NT2/D1 (cell line): ENCODE data around the genes PTP4A2, TXLNA and RBBP4.

- RRBS, 2 experiments, result under 1 to 1% methylated on average over 26 to 28 of the region's 83 CpGs
Measured at GRCh38 chr1:31937990-31938479, at the start of gene PTP4A2. TSS of gene PTP4A2 (minus strand) at chr1:31938368.

GRCh38 chr1:32170606-32171771 is 8.5 kb upstream of the TXLNA start:
- RRBS, 2 experiments, result no CpG with 5 or more reads among the region's 14 CpGs

DNA sequence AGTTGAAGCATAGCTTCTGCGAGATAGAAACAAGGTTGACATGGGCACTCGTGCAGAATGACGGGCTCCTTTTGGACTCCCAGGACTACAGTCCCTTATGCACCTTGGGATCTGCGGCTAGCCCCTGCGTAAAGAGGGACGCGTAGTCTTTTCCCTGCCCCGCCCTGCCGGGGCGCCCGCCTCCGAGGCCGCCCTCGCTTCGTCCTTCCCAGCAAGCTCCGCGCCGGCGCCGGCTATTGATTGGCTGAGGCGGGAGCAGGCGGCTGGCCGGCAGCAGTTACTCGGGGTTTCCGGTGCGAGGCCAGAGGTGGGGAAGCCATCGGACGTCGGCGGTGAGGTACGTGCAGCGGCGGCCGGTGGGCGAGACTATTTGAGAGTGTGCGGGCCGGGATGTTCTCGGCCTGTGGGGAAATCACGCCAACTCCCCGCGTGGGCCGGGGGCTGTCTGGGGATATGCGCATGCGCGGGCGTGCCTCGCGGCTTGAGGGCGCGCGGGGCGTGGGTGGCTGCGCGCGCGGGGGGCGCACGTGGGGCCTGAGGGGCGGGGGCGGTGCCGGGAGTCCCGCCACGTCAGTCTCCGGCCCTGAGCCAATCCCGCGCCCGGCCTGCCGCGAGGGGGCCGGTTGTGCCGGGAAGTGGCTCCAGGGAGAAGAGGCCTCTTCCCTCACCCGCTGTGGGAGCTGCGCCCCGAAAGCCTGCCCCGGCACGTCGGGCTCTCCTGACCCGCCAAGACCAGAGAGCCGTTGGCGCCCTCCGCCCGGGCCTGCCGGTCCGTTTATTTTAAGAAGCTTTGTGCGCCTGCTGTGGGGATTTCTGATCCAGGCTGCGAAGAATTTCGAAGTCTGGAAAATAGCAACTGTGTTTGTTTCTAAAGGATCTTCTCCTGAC is at the start of gene TXLNA:
TSS of gene TXLNA (plus strand) at position 236 of the 888 bp plus-strand sequence.
- RRBS, 2 experiments, result under 1 to 1% methylated on average over 41 to 46 of the region's 87 CpGs

- RRBS, 2 experiments, result 8 to 11% methylated on average over 21 of the region's 39 CpGs
Measured at GRCh38 chr1:32205871-32207050, 790 bp downstream of the IQCC start.

DNA sequence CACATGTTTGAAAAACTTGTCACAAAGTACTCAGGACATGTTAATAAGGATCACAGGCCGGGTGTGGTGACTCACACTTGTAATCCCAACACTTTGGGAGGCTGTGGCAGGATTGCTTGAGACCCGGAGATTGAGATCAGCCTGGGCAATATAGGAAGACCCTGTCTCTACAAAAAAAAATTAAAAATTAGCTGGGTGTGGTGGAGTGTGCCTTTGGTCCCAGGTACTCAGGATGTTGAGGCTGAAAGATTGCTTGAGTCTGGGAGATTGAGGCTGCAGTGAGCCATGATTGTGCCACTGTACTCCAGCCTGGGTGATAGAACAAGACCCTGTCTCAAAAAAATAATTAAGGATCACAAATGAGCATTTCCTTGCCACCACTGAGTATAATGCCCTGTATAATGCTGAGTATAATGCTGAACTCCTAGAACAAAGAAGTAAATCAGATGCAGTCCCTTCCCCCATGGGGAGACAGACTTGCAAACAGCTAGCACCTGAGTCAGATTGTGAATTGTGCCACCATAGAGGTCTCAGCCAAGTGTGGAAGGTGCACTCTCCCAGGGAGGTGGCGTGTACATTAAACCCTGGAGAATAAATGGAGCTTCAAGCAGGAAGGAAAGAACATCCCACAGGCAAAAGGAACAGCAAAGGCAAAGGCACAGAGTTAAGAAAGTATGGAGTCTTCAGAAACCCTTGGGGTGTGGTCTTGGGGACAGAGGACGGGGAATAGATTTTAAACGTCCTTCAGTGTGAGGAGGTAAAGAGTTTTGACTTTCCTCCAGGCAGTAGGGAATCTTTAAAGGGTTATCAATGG is 5.4 kb downstream of the EIF3I start:
- RRBS, 2 experiments, result 89 to 93% methylated on average over 1 of the region's 5 CpGs

GRCh38 chr1:32257067-32257310 is 5.9 kb downstream of the LCK start:
- RRBS, 2 experiments, result no CpG with 5 or more reads among the region's 3 CpGs

DNA sequence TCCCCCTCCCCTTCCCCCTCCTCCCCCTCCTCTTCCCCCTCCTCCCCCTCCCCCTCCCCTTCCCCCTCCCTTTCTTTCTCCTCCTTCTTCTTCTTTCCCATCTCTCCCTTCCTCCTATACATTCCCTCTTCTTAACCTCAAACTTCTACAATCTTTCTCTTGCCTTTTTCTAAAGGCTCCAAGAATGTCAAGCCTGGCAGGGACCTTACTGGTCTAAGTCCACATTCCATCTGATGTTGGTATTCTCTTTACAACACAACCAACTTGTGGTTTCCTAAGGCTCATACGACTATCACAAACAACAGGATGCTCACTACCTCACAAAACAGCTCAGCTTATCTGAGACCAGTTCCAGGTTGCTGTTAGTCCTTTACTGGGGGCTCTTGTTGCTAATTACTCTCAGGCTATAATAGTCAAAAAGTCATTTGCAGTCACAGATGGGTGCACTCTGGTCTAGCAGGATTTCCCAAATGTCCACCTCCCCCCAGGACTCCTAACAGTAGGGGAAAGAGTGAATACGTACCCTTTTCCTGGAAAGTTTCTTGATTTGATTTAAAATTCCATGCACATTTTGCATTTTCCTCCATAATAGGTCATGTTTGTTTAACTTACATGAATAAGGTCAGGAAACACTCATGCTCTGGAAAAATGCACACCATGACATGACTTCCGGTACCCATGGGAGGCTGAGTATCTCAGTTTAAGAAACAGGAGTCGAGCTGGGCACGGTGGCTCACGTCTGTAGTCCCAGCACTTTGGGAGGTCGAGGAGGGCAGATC is 15.9 kb downstream of the LCK start:
- RRBS, 2 experiments, result no CpG with 5 or more reads among the region's 7 CpGs

DNA sequence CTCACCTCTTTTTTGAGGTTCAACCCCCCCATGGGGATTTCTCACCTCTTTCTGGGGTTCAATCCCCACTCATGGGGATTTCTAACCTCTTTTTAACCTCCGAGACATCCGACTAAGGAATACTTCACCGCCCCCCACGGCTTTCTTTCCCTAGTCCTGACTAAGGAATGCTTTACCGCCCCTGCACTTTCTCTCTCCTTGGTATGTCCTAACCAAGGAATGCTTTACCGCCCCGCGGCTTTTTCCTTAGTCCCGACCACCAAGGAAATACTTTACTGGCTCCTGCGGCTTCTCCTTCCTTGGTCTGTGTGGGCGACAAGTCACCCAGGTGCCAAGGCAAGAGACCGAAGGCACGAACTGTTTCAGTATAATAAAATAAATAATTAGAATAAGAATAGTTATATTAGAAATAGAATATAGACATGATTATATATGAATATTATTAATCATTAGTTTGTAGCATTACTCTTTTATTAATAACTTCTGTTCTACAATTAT is 16.9 kb upstream of the ZBTB8B start:
- RRBS, 2 experiments, result no CpG with 5 or more reads among the region's 13 CpGs

GRCh38 chr1:32611996-32612534 is 38.3 kb downstream of the ZBTB8OS start:
- RRBS, 2 experiments, result 46 to 60% methylated on average over 1 of the region's 34 CpGs

DNA sequence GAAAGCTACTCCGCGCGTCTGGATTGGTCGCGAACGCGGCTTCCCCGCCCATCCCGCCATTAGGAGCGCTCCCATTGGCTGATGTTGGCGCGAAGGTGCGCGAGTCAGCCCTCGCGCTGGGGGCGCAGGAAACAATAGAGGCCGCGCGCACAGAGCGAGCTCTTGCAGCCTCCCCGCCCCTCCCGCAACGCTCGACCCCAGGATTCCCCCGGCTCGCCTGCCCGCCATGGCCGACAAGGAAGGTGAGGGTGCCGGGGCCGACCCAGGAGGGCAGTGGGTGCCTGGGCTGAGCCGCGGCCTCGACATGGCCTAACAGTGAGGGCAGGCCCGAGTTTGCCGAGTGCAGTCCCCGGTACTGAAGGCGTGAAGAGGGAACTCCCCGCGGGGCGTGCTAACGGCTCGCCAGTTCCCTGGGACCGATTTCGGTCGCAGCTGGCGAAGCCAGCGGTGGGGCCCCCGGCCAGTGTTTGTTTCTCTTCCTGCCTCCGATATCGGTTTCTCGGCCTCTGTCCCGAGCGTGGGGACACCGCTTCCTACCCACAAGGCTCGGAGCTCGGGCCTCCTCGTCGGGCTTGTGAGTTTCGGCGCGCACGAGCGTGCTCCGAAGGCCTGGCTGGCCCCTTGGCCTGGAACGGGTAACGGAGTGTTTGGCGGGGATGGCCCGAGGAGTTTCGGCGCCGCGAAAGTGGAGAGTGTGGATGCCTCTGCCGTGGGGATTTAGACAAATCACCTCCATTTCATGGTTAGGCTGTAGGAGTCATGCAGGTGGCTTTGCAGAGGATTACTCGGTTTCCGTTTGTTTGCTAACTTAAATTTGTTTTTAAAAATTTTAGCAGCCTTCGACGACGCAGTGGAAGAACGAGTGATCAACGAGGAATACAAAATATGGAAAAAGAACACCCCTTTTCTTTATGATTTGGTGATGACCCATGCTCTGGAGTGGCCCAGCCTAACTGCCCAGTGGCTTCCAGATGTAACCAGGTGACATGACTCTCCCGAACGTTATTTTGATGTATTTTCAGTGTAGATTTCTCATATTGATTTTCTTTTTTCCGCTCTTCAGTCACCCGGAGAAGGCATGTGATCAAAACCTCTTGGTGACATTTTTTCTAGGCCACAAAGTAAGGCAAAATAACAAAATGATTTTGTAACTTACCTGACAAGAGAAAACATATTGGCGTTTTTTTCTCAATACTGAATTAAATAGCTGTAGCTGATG is at the start of gene RBBP4:
TSS of gene RBBP4 (plus strand) at position 128 of the 1,219 bp plus-strand sequence.
- RRBS, 2 experiments, result under 1 to 2% methylated on average over 17 of the region's 86 CpGs

DNA sequence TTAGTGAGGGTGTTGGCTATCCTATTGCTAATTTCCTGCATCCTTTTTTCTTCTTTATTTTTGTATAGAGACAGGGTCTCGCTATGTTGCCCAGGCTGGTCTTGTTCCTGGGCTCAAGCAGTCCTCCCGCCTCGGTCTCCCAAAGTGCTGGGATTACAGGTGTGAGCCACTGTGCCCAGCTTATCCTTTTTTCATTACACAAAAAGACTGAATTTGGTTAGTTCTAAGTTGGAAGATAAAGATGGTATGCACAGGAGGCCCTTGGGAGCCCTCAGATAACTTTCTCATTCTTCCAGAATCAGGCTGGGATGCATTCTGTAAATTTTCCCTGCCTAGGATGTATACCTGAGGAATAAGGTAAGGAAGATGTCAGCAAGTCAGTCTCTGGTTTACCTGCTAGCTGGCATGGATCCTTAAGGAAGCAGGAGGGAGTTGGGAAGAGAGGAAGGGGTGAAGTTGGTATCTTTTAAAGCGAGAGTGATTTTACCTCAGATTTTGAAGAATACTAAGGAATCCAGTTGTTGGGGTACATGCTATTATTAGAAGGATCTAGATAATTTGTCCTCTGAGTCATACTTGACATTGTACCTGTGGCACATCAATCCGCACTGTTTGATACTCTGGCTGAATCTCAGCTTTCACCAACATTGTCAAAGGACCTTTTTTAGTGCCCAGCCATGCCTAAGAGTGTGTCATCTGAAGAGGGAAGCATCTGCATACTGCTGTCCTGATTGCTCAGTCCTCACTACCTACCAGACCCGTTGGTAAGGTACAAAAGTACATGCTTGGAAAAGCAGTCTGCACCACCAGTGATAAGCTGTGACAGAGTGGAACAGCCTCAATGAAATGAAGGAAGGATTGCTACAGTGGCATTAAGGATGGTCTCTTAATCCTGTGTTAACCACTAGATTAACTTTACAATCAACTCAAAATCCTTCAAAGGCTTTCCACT is 17.3 kb downstream of the SYNC start:
- RRBS, 2 experiments, result no CpG with 5 or more reads among the region's 6 CpGs

DNA sequence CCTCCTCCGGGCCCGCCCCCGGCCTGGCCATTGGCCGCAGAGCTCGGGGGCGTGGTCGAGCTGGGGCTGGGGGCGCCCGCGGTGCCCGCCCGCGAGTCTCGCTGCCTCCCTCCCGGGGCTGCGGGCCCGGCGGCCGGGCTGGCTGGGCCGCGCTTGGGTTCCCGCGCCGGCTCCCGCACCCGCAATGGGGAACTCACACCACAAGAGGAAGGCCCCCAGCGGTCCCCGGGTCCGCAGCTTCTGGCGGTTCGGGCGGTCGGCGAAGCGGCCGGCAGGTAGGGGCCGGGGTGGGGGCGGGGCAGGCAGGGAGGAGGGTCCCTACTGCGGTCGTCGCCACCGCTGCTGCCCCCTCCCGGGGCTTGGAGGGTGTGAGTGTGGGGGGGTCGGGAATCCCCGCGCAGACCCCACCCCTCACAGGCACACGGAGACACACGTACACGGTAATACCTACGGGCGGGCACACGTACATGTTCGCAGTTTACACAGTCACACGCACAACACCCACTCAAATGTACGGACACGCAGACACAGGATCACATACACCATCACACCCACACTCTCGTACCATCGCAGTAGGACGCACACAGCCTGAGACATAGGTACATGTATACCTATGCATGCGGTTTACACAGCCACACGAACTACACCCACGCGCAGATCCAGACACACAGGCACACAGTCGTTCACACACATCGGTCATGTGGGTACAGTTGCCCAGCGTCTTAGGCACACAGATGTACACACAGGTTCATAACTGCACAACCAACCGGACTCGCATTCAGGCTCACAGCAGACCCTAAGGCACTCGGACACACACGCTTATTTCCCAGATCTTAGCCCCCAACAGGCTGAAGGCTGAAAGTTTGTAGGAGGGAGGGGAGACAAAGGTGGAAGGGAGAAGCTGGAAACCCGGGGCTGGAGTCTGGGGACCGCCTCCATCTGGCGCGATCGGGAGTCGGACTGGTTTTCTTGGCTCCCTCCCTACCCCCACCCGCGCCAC is 12.6 kb downstream of the KIAA1522 start:
- RRBS, 2 experiments, result under 1 to 2% methylated on average over 31 to 32 of the region's 78 CpGs

- RRBS, 2 experiments, result no CpG with 5 or more reads among the region's 9 CpGs
Measured at GRCh38 chr1:32757983-32758583, 16.5 kb downstream of the KIAA1522 start.

GRCh38 chr1:32818497-32818764 is 978 bp downstream of the S100PBP start:
- RRBS, 2 experiments, result no CpG with 5 or more reads among the region's 4 CpGs

- RRBS, 2 experiments, result no CpG with 5 or more reads among the region's 6 CpGs
Measured at GRCh38 chr1:33152522-33153820, 28.9 kb downstream of the TRIM62 start.

DNA sequence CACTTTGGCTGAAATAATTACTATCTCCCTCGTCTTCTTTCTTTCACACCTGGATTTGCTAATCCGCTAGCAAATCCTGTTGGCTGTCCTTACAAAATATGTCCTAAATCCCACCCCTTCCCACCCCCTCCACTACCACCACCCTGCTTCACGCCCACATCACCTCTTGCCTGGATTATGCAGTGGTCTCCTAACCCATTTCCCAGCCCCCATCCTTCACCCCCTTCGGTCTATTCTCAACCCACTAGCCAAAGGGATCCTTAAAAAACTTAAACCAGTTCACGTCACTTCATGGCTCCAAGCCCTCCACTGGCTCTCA is 25.1 kb downstream of the TRIM62 start:
- RRBS, 2 experiments, result no CpG with 5 or more reads among the region's 5 CpGs

DNA sequence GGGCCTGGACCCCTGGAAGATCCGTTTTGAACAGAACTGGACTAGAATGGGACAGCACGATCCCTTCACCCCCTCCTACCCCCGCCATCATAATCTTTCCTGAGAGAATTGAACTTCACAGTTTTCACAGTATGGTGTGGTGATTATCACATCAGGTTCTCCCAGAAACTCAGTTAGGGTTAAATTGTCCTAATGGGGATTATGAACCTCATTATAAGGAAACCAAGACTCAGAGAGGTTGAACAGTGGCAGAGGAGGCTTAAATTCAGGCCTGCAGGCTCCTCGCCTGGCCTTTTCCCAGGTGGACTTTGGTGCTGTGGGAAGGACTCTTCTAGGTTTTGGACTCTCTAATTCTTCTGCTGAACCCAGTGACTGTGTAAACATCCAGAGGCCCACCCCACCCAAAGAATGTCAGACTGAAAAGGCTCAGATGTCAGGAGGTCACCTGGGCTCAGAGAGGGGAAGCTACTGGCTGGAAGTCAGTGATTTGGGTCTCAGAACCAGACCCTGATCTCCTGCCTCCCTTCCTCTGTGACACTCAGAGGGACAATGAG is 2.4 kb downstream of the ZNF362 start:
- RRBS, 2 experiments, result no CpG with 5 or more reads among the region's 4 CpGs

DNA sequence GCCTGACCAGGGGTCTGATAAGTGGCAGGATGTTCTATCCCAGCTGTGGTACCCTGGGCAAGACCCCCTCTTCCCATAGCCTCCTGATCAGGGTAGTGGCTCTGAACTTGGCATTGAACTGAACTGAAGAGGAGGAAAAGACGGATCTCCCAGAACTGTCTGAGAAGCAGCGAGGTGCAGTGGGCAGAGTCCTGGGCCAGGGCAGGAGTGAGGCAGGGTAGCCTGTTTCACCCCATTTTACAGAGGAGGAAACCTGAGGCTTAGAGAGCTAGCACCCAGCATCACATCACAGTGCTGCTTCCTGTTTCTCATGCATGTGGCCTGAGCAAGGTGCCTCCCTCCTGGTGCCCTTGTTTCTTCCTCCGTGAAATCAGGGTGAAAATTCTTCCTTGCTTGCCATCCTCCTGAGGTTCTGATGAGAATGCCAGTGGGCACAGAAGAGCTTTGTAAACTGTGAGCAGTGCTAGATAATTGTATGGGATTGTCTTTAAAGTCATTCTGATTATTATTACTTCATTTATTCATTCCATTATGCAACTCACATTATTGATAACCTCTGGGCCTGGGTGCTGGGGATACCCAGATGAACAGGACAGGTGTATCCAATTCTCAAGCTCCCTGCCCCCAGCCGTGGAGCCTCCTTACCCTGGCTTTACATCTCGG is 17.2 kb downstream of the ZNF362 start:
- RRBS, 2 experiments, result no CpG with 5 or more reads among the region's 5 CpGs

GRCh38 chr1:33322002-33322558 is 1.2 kb upstream of the A3GALT2 start:
- RRBS, 2 experiments, result no CpG with 5 or more reads among the region's 6 CpGs

GRCh38 chr1:33334736-33335575 is 14.1 kb upstream of the A3GALT2 start:
- RRBS, 2 experiments, result no CpG with 5 or more reads among the region's 5 CpGs